ENCODE results near the gene CTNND2.

- RRBS, result no CpG with 5 or more reads among the region's 3 CpGs
These were observed 18.1 kb downstream of the DAP start for GRCh38 chr5:10742848-10743396.

GRCh38 chr5:11904134-11904742 is at the start of gene CTNND2:
CTNND2 (minus strand) TSS chr5:11904446.
- RRBS, result 3% methylated on average over 19 of the region's 85 CpGs

- RRBS, result no CpG with 5 or more reads among the region's 3 CpGs
These were observed 620.6 kb upstream of the CTNND2 start for GRCh38 chr5:12524856-12525237.

DNA sequence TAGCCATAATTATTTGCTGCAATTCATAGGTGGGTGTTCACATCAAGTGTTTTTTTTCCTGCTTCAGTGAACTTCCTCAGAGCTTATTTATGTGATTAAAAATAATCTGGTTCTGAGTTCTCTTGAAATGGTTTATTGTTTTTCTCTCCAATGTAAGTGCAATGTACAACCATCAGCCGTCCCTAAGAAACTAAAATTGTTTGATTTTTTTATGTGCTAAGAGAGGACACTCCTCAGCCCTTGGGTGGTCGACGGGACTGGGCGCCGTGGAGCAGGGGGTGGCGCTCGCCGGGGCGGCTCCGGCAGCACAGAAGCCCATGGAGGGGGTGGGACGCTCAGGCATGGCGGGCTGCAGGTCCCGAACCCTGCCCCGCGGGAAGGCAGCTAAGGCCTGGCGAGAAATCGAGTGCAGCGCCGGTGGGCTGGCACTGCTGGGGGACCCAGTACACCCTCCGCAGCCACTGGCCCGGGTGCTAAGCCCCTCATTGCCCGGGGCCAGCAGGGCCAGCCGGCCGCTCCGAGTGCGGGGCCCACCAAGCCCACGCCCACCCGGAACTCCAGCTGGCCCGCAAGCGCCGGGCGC is 669.6 kb upstream of the CTNND2 start:
- RRBS, result no CpG with 5 or more reads among the region's 32 CpGs

- RRBS, result no CpG with 5 or more reads among the region's 14 CpGs
These were observed 763.4 kb upstream of the CTNND2 start for GRCh38 chr5:12667651-12668110.

- RRBS, result no CpG with 5 or more reads among the region's 22 CpGs
These were observed 34.8 kb upstream of the TRIO start for GRCh38 chr5:14108106-14108922.

DNA sequence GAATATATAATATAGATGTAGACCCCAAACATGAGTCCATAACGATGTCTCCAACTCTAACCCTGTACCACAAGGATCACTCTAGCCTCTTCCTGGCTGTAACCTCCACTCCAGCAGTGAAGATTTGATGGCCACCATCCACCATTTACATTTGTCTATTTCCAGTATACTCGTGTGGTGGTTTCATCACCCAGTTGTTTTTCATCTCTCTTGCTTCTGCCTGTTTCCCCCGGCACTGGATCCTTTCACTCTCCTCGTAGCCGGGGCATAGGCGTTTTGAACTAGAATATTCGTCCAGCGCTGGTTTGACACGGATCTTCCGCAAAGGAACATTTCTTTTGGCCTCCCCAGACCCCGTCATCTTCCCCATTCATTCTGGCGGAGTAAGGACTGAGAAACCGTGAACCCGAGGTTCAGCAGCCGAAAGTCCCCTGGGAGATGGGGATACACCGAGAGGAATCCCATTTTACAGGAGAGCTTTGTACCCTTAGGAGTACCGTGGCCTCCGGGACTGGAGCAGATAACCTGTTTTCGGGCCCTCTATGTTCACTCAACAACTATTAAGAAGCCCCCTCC is 760 bp upstream of the TRIO start:
- RRBS, result no CpG with 5 or more reads among the region's 19 CpGs

GRCh38 chr5:14143664-14144382 is 681 bp downstream of the TRIO start:
- RRBS, result under 1% methylated on average over 66 of the region's 105 CpGs

DNA sequence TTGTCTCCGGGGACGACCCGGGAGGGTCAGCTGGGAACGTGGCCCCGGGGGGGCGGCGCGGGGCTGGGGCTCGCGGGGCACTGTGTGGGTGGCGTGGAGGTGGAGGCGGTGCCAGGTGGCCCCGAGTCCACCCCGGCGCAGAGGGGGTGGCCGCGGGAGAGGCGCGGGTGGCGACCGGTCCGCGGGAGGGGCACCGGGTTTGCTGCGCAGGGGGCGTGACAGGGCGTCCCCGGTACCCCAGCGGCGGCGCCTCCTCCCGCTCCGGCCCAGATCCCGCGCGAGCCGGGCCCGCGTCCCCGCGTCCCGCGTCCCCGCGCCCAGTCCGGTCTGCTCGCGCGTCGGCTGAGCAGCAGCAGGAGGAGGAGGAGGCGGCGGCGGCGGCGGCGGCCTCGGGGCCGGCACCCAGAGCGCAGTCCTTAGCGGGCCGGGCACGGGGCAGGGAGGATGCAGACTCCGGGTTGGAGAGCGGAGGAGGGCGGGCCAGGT is 1.4 kb downstream of the TRIO start:
- RRBS, result 2% methylated on average over 38 of the region's 65 CpGs

- RRBS, result under 1% methylated on average over 7 of the region's 29 CpGs
These were observed 2.0 kb downstream of the TRIO start for GRCh38 chr5:14145024-14145696.

DNA sequence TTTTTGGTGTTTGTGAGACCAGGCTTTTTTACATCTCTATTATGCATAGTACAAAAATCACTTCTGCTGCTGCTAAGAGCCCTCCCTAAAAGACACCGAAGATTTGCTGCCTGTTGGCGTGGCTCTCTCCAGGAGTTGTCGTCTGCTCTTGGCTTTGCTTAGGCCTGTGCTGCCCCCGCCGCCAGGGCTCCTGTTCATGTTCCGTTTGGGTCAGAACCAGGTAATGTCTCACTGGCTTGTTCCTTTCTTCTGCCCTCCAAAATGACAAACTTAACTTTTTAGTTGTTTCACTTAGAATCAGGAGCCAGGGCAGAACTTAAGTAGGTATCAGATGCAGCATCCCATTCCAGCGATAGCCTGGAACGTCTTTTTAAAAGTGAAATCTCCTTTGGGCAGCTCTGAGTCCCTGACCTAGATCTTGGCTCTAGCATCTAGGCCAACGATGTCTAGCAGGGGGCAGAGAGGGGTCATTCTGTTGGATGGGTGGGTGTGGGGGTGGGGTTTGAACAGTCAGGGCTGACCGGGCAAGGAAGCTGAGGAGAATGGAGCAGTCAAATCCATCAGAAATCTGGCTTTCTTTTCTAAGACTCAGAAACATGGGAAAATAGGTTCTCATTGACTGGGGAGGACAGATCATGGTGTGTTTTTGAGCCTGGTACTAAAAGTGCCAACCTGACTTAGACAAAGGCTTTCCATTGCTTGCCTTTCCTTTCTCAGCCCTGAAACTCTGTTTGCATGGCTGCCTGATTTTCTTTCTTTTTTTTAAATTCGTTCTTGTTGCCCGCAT is 2.7 kb downstream of the TRIO start:
- RRBS, result no CpG with 5 or more reads among the region's 12 CpGs

DNA sequence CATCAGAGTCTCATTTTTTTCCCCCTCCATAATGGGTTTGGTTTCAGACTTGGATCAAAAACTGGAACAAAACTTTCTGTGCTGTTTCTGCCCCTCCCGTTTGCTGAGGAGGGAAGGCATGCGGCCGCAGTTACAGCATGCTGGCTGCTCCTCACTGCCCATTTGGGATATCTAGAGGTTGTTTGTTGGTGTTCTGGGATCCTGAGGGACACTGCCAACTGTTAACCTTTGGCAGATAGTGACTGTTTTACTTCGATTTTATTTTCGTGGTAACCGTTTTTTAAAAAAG is 40.4 kb downstream of the TRIO start:
- RRBS, result no CpG with 5 or more reads among the region's 6 CpGs

- RRBS, result no CpG with 5 or more reads among the region's 6 CpGs
These were observed 51.0 kb downstream of the TRIO start for GRCh38 chr5:14193973-14194656.

DNA sequence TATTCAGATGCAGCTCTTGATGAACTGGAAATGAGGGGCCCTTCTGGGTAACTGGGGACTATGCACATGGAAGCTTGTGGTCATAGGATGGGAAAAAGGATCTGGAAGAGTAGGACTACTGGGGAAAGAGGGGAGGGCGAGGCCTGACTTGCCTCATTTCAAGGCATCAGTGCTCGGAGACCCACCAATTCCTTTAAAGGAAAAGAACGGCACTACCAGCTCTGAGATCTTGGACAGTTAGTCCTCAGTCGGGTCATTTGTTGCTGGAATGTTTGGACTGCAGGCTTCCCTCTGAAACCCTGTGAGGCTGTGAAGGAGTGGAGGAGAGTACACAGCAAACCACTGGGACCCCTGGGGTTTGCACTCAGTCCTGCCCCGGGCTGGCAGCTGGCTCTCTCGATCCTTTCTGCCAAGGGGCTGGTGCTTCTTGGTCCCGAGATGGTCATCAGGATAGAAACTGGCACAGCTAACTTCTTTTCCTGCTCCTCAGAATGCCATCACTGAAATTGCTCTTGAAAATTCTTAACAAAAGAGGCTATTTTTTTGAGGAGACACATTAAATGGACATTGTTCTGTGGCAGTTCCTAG is 194.4 kb downstream of the TRIO start:
- RRBS, result no CpG with 5 or more reads among the region's 7 CpGs

DNA sequence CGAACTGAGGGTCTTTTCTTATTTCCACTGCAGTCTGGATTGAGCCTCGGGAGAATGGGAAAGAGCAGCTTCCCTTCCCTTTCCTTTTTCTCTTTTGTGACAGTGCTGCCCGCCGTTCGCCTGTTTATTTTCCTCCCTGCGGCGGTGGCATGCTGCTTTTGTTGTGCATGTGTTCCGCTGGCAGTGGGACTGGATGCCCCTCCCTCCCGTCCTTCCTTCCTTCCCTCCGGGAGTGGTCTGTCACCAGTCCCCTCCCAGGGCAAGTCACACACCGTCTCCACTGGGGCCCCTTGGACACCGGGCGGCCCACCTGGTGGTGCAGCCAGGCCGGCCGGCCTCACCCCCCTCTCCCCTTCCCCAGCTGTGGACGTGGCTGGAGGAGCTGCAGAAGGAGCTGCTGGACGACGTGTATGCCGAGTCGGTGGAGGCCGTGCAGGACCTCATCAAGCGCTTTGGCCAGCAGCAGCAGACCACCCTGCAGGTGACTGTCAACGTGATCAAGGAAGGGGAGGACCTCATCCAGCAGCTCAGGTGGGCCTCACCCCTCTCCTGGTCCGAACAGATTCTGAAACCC is 214.8 kb downstream of the TRIO start:
- RRBS, result 78% methylated on average over 3 of the region's 24 CpGs

DNA sequence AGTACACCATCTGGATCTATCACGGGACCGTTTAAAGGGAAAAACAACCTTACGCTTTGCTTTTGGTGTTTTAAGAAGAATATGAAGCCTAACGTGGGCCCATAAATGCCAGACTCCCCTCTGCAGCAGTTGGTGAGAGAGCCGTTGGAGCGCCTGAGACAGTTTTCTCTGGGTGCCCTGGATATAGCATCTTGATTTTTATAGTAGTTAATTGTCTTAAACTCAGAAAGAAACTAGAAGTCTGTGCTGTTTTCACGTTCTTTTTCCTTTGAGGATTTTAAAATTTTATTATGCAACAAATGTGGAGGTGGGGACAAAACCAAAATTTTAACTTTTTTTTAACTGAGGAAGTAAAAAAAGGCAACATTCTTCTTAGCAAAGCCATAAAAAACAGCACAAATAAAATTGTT is 141.9 kb upstream of the OTULINL start:
- RRBS, result no CpG with 5 or more reads among the region's 7 CpGs

- RRBS, result no CpG with 5 or more reads among the region's 3 CpGs
These were observed 2.7 kb downstream of the ANKH start for GRCh38 chr5:14868957-14869189.

DNA sequence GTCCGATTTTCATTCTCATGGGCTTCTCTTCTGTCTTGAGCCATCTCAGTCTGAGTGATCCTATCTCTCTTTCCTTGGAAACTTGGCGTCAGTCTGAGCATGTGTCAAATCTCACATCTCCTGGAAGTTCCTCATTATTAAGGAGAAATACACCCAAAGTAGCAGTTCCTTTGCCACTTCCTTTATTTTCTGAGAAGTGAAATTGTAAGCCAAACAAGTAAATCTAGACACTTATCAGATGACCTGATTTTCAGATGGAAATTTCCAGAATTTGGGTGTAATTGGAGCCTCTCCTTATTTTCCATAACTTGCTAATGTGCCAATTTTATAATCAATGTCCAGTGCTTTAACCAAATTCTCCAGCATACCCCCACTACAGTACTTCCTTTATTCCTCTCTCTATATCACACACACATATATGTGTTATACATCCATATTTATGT is 127.0 kb upstream of the ANKH start:
- RRBS, result no CpG with 5 or more reads among the region's 2 CpGs

DNA sequence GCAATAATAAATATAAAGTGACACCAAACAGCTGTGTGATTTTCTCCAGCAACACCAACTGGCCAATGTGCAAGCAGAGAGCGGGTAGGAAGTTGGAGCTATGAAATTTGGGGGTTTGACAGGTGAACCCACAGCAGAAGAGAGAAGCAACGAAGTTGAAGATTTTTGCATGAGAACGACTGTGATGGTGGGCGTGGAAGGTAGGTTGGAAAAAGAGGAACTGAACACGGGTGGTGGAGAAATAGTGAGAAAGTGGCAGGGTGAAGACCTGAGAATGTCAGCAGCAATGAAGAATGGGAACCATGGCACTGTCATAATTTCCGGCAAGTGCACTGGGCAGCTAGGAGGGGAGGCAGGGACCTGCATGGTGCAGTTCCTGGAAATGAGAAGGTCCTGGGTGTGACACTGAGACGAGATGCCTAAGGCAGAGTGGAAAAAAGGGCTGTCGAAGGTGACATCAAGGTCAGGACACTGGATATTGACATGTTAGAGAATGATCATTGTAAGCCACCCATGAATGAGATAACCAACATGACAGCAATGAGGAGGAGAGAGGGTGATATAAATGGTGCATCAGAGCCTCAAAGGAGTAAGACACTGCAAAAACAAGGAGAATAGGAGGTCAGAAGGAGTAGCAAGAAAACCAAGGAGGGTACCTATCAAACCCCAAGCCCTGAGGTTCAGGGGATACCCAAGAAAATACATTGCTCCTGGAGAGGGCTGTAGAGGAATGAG is 283.1 kb downstream of the FBXL7 start:
- RRBS, result no CpG with 5 or more reads among the region's 8 CpGs

- RRBS, result no CpG with 5 or more reads among the region's 6 CpGs
These were observed 336.1 kb downstream of the FBXL7 start for GRCh38 chr5:15835874-15836770.